Psoas muscle (tissue), 2 donors: ENCODE results near the gene ARHGAP28.

- PRO-cap, 2 experiments: no peak in any of the 2 experiments
Measured at GRCh38 chr18:3233868-3234140, 13.8 kb upstream of the MYL12A start.

GRCh38 chr18:3261287-3261987, 496 bp upstream of the MYL12B start:
- PRO-cap, 2 experiments: peak in 2 of 2 experiments; most common plus-strand start chr18:3261451 (in 1); most common minus-strand start chr18:3261847 (in 2)

- PRO-cap, 2 experiments: no peak in any of the 2 experiments
Measured at GRCh38 chr18:3282018-3282310, 20.0 kb downstream of the MYL12B start.

- PRO-cap, 2 experiments: peak in 1 of 2 experiments; most common plus-strand start chr18:3447630 (in 1)
Measured at GRCh38 chr18:3447432-3447976, 2.5 kb upstream of the TGIF1 start.

GRCh38 chr18:3453295-3454401, 3.7 kb downstream of the TGIF1 start:
- PRO-cap, 2 experiments: peak in 1 of 2 experiments; most common plus-strand start chr18:3453988 (in 1); most common minus-strand start chr18:3453762 (in 1)

- PRO-cap, 2 experiments: peak in 2 of 2 experiments; most common plus-strand start chr18:3595874 (in 1); most common minus-strand start chr18:3595559 (in 2)
Measured at GRCh38 chr18:3595411-3596196, 145.6 kb downstream of the TGIF1 start.

DNA sequence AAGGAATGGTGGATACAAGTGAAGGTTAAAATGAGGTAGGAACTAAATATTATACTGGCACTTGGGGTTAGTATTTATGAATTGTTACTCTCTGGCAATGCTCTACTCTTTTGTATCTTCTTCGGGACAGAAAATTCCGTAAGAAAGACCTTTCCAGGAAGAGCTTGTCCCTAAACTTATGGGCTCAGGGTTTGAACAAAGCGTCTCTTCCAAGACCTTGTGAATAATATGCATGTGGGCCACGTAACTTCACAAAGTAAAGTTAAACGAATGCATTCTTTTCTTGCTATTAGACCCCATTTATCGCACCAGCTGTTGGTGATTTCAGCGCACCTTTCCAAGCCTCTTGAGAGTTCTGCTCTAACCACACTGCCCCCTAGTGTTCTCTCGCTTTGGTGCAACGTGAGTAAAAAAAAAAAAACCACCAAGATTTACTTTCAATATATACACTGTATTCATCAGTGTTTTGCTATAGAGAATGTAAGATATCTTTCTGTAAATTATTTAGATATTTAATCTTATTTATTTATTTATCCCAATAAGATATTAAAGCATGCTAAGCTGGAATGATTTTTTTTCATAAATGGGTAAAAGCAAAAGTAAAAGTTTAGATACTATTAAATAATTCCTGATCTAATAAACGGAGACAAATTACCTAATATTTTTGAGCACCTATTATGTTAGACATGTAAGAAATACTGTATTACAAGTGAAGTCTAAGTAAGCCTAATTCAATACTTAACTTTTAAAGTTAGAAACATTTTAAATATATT, 459.6 kb downstream of the DLGAP1 start:
- PRO-cap, 2 experiments: no peak in any of the 2 experiments

GRCh38 chr18:4453757-4454503, 1.2 kb downstream of the DLGAP1 start:
- PRO-cap, 2 experiments: no peak in any of the 2 experiments

- PRO-cap, 2 experiments: peak in 2 of 2 experiments; most common plus-strand start chr18:5295065 (in 1); most common minus-strand start chr18:5295242 (in 2)
Measured at GRCh38 chr18:5294674-5295587, 595 bp downstream of the ZBTB14 start.

DNA sequence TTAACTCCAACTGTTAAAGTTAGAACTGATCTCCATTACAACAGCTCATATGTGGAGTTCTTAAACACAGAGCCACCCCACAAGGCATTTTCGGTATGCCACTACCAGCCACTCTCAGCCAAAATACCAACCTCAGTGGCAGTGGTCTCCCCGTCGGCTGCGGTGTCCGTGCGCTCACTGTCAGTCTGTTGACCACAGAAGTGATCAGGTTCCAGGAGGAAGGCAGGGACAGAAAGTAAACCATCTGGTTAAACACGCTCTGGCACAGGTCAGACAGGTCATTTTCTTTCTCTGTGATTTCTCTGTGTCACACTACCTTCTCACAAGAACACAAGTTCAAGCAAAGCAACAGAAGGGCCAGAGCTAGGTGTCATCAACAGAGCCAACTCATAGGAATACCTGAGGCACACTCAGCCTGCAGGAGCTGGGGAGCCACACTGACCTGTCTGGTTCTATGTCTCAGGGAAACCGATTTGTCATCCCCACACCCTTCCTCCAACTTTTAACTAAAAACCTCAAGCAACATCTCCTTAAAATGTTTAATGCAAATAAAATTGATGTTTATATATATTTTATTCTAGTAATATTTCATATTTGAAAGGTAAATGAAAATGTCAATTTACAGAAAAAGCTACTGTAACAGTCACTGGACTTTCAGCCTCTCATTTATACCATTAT, 115.0 kb upstream of the ZBTB14 start:
- PRO-cap, 2 experiments: no peak in any of the 2 experiments

- PRO-cap, 2 experiments: no peak in any of the 2 experiments
Measured at GRCh38 chr18:5542297-5542693, 1.5 kb downstream of the EPB41L3 start.

- PRO-cap, 2 experiments: no peak in any of the 2 experiments
Measured at GRCh38 chr18:5967019-5967631, 71.8 kb upstream of the TMEM200C start.

- PRO-cap, 2 experiments: no peak in any of the 2 experiments
Measured at GRCh38 chr18:6256400-6257025, 158.2 kb downstream of the L3MBTL4 start.

GRCh38 chr18:6284523-6284860, 130.2 kb downstream of the L3MBTL4 start:
- PRO-cap, 2 experiments: no peak in any of the 2 experiments

DNA sequence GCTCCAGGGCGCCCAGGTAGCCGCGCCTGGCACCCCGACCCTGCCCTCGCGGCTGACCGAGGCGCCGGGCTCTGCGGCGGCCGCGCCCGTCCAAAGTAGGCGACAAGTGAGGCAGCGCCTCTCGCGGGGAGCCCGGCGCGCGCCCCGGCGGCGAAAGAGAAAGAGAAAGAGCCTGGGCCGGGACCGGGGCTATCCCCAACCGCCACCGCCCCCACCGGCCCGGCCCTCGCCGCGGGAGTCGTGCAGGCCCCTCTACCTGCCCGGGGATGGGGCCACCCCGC, 319 bp downstream of the L3MBTL4 start:
- PRO-cap, 2 experiments: no peak in any of the 2 experiments

GRCh38 chr18:6462880-6463121, 48.1 kb upstream of the L3MBTL4 start:
- PRO-cap, 2 experiments: no peak in any of the 2 experiments

- PRO-cap, 2 experiments: peak in 2 of 2 experiments; most common plus-strand start chr18:6729718 (in 2); most common minus-strand start chr18:6729790 (in 1)
Measured at GRCh38 chr18:6729171-6730344, at the start of gene ARHGAP28. Gene ARHGAP28, plus strand, starts transcription at chr18:6729716.

DNA sequence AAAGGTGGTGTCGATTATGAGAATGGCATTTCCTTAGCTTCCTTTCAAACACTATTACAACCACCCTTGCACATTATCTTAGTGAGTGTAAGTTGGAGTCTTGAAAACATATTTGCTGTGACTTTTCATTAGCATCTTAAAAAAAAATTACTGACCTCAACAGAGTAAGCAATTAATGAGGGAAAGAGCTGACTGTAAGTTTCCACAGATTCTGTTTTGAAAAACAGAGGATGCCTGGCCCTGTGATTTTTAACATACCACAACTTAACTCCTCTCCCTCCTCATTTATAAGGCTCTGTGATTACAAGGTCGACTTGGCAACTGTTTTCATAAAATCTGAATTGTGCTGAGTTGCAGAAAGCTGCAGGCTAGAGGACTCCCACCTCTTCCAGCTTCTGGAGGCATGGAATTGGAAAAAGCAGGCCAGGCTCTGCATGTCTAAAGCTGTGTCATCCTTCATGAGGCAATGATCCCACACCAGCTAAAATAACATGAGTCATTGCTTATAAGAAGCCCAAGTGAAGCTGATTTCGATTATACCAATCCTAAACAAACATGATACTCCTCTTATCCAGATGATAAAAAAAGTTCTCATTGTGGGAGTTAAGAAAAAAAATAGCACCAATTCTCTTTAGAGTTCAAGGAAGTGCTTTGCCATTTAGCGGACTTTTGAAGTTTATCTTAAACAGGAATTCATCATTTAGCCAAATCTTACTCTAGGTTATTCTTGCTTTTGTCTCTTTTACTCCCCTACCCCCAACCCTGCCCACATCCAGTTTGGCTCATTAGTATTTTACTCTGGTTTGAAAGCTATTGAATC, 11.7 kb downstream of the ARHGAP28 start:
- PRO-cap, 2 experiments: no peak in any of the 2 experiments

GRCh38 chr18:7127859-7128429, 10.3 kb upstream of the LAMA1 start:
- PRO-cap, 2 experiments: no peak in any of the 2 experiments

- PRO-cap, 2 experiments: no peak in any of the 2 experiments
Measured at GRCh38 chr18:7824787-7825386, 257.8 kb downstream of the PTPRM start.